Right atrium auricular region (tissue), 2 donors: ENCODE data around the gene UCHL3.

DNA sequence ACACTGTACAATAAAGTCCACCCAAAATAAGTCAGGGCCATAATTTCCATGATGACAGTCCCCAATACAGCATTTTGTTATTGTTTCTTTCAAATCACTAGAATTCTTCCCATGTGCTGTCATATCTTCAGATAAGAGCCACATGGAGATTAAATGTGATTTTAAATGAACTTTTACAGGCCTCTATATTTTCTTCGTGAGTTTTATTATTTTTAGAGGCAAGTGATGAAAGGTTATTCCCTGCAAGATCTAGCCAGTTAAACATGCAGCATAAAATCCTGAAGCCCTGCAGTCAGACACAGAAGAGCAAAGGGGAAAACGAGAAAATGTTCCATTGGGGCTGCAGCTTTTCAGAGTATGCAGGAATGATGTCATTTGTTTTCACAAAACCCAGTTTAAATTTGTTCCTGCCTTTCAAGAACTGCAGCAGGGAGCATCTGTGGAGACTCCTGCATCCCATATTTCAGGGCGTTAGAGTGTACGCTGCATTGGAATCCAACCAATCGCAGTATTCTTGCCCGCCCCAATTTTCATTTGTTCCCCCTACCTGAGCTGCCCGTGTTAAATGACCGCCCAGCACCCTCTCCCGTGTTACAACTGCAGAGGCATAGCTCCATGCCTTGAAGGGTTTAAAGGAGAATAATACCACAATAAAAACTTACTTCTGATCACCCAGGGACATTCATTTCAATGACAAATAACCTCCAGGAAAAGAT lies 1180.5 kb downstream of the TBC1D4 start:
- PRO-cap, result no peak
- RAMPAGE, long total RNA, 2 experiments, result no peak in any of the 2 experiments

- PRO-cap, result no peak
- RAMPAGE, long total RNA, 2 experiments, result no peak in any of the 2 experiments
These were observed 575.6 kb downstream of the TBC1D4 start for GRCh38 chr13:74906420-74906773.

GRCh38 chr13:75349133-75349561 lies 132.8 kb downstream of the TBC1D4 start:
- PRO-cap, result no peak
- RAMPAGE, long total RNA, 2 experiments, result no peak in any of the 2 experiments

DNA sequence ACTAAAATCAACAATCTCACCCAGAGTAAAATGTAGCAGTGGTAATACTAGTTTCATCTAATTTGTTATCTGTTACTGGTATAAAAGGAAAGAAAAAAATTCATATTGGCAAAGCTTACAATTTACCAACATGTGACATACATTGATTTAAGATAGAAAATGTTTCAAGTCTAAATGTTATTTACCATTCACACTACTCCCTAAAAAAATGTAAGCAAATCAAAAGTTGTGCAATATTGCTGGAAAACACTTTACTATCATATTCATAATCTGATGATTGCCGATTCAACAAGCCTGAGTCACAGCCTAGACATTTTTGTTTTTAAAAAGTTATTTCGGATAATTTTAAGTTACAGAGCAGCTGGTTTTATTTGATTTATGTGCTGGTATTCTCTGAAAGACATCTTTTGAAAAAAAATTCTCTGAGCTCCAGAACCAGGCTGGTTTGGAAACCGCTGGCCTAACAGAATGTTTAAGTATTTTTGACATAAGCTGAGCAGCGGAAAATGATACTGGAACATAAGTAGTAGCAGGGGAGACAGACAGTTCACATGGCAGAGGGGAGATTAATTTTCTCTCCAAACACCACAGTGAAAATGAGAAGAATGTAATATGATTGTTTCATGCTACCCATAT lies 36.3 kb downstream of the TBC1D4 start:
- PRO-cap, result unidirectional peak, plus-strand start at position 517 of the sequence
- RAMPAGE, long total RNA, 2 experiments, result no peak in any of the 2 experiments

DNA sequence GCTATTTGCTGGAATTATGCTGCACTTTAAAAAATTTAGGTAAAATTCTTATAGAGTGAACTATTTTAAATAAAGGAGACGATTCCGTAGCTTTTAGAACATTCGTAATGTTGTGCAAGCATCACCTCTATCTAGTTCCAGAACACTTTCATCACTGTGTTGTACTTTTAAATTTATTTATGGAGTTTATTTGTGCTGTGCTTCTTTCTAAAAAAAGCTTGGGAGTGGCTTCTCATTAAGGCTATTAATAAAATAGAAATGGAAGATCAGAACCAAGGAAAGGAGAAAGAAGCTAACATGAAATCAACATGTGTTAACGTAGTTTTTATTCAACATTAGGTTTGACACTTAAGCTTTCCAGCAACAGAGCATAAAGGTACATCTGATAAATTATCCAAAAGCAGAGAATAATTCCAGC lies 35.8 kb downstream of the TBC1D4 start:
- PRO-cap, result bidirectional peak, plus-strand start at position 269 of the sequence, minus-strand start at position 153 of the sequence
- RAMPAGE, long total RNA, 2 experiments, result no peak in any of the 2 experiments

- PRO-cap, result bidirectional peak, plus-strand start at chr13:75549772, minus-strand start at chr13:75549361
- RAMPAGE, long total RNA, 2 experiments, result start-site peak on the plus strand in 2 of 2 experiments, at chr13:75549740-75549817 at its widest, 406 to 1,710 reads per replicate
These were observed at the start of gene UCHL3 for GRCh38 chr13:75549230-75550238. Gene UCHL3 (plus strand): TSS chr13:75549791.

DNA sequence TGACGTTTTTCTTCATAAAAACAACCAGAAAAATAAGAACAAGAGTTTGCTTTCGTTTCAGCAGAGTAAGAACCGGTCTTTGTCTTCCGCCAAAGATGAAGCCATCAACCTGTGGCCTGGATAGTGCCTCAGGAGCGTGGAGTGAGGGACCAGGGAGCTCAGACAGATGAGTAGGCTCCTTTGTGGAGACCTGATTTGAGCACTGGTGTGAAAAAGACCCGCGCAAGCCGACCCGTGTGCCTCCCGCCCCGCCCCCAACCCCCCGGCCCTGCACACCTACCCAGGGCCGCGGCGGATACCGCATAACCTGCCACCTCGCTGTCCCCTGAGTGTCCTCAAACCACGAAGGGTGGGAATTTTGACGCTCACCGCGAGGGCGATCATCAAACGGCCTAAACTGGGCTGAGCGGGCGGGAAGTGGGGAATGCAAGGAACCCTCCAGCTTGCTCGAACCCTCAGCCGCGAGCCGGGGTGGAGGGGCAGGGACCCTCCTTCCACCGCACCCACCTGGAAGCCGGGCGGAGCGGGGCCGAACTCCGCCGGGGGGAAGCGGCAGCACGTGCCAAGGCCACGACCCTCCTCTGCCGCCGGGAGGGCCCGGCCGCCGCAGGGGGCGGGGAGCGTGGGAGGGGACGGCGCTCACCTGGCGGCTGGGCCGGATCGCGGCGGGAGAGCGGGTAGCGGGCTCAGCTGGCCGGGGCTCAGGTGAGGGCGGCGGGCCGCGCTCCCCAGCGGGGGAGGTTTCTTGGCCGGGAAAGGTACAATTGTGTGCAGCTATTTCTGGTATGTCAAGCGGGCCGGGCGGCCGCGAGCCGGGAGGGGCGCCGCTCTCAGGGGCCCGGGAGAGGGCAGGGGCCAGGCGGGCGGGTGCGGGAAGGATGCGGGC lies 701 bp upstream of the LMO7 start:
- PRO-cap, result no peak
- RAMPAGE, long total RNA, 2 experiments, result no peak in any of the 2 experiments

- PRO-cap, result no peak
- RAMPAGE, long total RNA, 2 experiments, result no peak in any of the 2 experiments
These were observed 222.0 kb downstream of the LMO7 start for GRCh38 chr13:75857795-75858817.

DNA sequence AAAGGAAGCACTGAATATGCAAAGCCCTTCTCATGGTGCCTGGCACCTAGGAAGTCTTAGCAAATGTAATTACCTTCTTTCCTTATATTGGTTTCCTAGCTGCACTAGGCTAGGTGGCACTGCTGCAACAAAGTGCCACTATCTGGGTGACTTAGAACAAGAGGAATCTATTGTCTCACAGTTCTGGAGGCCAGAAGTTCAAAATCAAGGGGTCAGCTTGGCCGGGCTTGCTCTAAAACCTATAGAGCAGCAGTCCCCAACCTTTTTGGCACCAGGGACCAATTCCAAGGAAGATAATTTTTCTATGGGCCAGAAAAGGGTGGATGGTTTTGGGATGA lies 62.1 kb downstream of the KCTD12 start:
- PRO-cap, result no peak
- RAMPAGE, long total RNA, 2 experiments, result no peak in any of the 2 experiments

DNA sequence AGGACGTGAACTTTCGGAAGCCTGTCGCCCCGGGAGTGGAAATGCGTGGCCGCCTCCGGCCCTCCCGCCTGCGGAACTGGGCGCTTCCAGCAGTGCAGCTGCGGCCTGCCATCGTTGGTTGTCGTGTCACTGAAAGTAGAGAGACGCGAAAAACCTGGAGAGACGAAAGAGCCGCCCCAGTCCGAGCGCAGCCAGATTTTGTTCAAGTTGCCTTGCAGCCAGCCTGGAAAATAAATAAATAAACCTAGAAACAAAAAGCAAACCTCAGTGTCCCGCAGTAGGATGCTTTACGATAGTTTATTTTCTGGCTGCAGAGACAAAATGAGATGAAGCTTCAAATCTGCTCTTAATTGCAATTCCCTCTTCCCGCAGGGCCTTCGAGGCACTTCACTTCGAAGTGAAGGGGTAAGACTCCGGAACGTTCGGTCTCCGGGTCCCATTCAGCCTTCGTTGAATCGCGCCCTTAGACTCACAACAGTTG lies 612 bp upstream of the KCTD12 start:
- PRO-cap, result bidirectional peak, plus-strand start at position 117 of the sequence, minus-strand start at position 78 of the sequence
- RAMPAGE, long total RNA, 2 experiments, result no peak in any of the 2 experiments

DNA sequence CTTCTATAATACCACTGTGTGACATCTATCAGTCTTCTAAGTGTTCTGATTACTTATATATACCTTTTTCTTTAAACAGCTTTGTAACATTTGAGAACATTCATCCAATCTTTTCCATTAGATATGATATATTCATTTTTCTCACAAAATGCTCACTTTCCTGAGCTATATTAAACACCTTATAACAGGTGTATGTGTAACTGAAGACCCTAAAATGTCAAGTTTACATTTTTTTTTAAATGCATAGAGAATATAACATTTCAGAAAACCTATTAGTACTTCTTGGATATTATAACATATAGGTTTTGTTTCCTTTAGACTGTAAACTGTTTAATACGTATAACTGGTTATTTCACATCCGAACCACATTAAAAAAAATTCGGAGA lies 14.7 kb downstream of the CLN5 start:
- PRO-cap, result no peak
- RAMPAGE, long total RNA, 2 experiments, result no peak in any of the 2 experiments

GRCh38 chr13:77155813-77156382 lies 128.9 kb upstream of the FBXL3 start:
- PRO-cap, result no peak
- RAMPAGE, long total RNA, 2 experiments, result no peak in any of the 2 experiments

DNA sequence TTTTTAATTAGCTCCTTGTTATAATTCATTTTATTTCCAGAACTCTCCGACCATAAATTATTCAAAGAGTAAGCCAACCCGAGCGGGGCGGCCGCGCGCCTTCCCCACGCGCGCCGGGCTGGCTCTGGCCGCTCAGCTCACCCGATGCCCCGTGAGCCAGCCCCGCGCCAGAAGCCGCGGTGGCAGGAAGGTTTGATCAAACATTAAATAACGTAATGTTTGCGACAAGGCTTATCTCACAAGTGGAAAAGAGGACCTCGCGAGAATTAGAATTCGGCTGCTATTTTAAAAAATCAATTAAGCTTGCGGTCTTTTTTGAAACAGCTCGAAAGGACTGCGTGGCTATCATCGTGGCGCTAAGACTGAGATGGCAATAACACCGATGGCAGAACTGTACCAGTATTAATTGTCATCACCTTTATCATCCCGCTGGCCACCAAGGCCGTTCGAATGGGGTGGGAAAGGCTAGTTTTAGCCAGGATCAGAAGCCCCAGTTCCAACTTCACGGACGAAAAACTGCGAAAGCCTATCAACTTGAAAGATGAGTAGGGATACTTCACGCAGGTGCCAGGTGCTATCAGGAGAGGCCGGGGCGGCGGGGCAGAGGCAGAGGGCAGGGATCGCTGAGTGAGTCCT lies 6.5 kb downstream of the POU4F1 start:
- PRO-cap, result unidirectional peak, plus-strand start at position 583 of the sequence
- RAMPAGE, long total RNA, 2 experiments, result no peak in any of the 2 experiments

GRCh38 chr13:79368620-79369026 lies 37.4 kb downstream of the RBM26 start:
- PRO-cap, result no peak
- RAMPAGE, long total RNA, 2 experiments, result no peak in any of the 2 experiments

- PRO-cap, result no peak
- RAMPAGE, long total RNA, 2 experiments, result no peak in any of the 2 experiments
These were observed 19.9 kb downstream of the RBM26 start for GRCh38 chr13:79385698-79387001.

GRCh38 chr13:79406602-79407059 lies 576 bp upstream of the RBM26 start:
- PRO-cap, result no peak
- RAMPAGE, long total RNA, 2 experiments, result no peak in any of the 2 experiments

- PRO-cap, result no peak
- RAMPAGE, long total RNA, 2 experiments, result no peak in any of the 2 experiments
These were observed 35.0 kb upstream of the RBM26 start for GRCh38 chr13:79440943-79441584.

- PRO-cap, result no peak
- RAMPAGE, long total RNA, 2 experiments, result no peak in any of the 2 experiments
These were observed 4.2 kb downstream of the NDFIP2 start for GRCh38 chr13:79484952-79485657.

GRCh38 chr13:80086379-80086800 lies 254.5 kb downstream of the SPRY2 start:
- PRO-cap, result no peak
- RAMPAGE, long total RNA, 2 experiments, result no peak in any of the 2 experiments

DNA sequence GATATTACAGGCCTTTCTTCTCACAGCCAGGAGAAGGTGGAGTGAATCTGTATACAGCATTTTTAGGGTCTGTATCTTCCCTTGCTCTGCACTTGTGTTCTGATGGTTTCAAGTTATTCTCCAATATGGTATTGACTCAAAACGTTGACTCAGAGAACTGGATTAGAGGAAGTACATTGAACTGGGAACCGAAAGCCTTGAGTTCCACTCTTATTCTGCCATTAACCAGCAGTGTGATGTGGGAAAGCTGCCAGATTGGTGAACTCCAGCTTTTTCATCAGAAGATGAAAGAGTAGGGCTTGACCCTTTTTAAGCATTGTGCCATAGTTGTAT lies 167.7 kb downstream of the SPRY2 start:
- PRO-cap, result no peak
- RAMPAGE, long total RNA, 2 experiments, result no peak in any of the 2 experiments